Foreskin fibroblast (primary cell): Measurements from ENCODE around the gene OGN.

- RRBS: 17% methylated on average over 5 of the region's 9 CpGs
These were observed 211.1 kb downstream of the GADD45G start for GRCh38 chr9:89815874-89816339.

GRCh38 chr9:89872762-89873368, 268.1 kb downstream of the GADD45G start:
- RRBS: no CpG with 5 or more reads among the region's 11 CpGs

DNA sequence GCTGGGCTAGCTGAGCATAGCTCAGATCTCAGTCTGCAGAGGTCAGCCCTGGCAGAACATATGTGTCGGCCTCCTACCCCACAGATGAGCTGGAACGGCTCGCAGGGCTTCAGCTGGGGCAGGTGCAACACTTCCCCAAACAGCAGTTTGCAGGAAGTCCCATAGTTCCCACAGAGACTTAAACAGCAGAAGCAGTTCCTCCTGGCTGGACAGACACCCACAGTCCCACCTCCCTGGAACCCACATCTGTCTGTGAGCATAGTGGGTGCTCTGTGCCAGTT, 404.6 kb downstream of the GADD45G start:
- RRBS: no CpG with 5 or more reads among the region's 3 CpGs

- RRBS: no CpG with 5 or more reads among the region's 3 CpGs
These were observed 484.3 kb downstream of the GADD45G start for GRCh38 chr9:90089154-90089495.

GRCh38 chr9:90095704-90096203, 490.9 kb downstream of the GADD45G start:
- RRBS: no CpG with 5 or more reads among the region's 11 CpGs

DNA sequence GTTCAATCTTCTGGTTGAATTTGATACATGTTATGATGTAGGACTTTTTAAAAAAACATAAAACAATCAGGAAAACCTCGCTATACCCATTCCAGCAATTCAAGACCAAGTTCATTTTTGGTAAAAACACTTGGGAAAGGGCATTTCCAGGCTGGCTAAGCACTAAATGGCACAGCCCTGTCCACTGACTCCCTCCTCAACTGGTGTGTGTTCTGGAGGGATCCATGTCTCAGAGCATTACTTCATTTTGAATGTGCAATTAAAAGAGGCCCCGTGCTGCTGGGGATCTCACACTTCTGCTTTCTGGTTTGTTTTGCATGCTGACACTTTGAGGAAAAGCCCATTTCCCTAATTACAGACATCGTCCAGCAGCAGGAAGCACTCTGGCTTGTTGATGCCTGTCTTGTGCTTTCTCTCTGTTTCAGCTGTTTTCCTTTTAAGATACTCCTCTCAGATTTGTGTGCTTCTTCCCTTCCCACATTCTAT, 25.5 kb downstream of the SYK start:
- RRBS: no CpG with 5 or more reads among the region's 3 CpGs

- RRBS: no CpG with 5 or more reads among the region's 9 CpGs
These were observed 141.0 kb downstream of the SYK start for GRCh38 chr9:90942554-90943086.

- RRBS: no CpG with 5 or more reads among the region's 7 CpGs
These were observed 167.8 kb downstream of the AUH start for GRCh38 chr9:91194015-91194123.

- RRBS: no CpG with 5 or more reads among the region's 1 CpG
These were observed 63.3 kb downstream of the AUH start for GRCh38 chr9:91298419-91298913.

GRCh38 chr9:91423944-91424912, 596 bp upstream of the NFIL3 start:
- RRBS: 2% methylated on average over 43 of the region's 112 CpGs

- RRBS: no CpG with 5 or more reads among the region's 8 CpGs
These were observed 144.0 kb upstream of the NFIL3 start for GRCh38 chr9:91567669-91568080.

- RRBS: 1% methylated on average over 40 of the region's 65 CpGs
These were observed 443 bp downstream of the ROR2 start for GRCh38 chr9:91949522-91950048.

DNA sequence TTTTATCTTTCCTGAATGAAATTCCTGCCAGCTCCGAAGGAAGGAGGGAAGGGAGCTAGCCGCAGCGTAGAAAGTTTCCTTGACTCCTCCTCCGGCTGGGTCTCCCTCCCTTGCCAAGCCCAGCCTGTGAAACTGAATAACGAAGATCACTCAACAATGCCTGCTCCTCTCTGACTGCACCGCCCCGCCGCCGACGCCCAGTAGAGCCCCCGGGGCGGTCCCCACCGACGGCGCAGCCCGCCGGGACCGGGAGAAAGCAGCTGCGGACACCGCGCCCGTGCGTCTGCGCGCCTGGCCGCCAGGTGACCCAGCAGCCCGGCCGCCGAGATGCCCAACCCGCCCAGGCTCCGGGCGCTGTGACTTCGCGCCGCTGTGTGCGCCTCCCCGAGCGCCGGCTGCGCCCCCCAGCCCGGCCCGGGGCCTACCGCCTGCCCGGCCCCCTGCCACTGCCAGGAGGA, 25.9 kb upstream of the SPTLC1 start:
- RRBS: 1% methylated on average over 25 of the region's 44 CpGs

DNA sequence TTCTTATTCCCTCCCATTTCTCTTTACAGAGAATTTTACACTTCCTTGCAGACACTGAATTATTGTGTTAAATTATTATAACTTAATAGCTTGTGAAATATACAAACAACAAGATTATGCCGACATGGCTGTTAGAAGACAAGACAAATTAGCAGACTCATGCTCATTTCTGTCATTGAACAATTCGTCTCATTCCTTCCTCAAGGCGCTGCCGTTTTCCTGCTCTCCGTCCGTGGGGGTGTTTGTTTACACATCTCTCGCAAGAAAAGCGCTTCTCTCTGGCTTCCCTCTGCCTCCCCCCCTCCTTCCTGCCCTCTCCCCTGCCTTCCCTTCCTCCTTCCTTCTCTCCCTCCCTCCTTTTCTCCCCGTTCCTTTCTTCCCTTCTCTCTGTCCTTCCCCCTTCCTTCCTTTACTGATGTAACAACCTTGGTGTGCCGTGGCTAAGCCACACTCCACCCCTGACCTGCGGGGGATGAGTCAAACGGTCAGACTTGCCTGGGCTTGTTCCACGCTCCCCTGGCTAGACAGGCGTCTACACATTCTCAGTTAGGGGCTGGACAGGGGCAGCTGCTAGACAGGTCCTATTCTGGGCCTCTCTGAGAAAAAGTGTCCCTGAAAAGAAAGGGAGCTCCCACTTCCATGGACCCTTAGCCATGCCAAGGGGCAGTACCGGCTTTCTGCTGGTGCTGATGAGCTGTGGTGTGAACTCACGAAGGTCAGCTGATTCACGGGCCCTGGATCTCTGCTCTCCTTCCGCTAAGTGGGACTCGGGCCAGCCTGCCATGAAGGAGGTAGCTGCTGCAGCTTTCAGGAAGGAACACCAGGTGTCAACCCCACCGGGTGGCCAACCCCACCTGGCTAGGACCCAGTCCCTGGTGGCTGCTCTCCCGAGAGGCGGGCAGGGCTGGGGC, 32.0 kb upstream of the SPTLC1 start:
- RRBS: no CpG with 5 or more reads among the region's 22 CpGs

DNA sequence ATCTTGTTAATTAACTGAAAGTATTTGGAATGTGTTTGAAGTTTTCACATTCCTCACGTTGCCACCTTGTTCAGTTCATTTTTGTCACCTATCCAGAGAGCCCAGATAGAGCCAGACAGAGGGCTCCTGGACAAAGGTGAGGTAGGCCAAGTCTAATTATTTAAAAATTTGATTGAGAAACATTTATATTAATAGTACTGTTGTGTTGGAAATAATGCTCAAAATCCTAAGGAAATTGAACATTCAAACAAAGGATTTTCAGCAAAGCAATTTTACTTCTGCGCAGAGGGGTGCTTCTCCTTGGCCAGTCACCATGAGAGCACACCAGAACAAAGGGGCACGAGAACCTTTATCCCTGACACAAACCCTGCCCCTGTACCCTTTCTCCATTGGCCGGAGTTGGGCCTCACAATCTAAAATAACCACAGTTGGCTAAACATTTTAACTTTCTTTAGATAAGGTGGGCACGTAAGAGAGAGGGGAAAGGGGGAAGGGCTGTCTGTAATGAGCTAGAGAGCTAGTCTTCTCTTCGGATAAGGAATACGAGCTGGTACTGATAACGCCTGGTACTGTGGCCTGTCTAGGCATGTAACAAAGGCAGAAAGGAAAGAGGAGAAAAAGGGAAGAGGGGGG, 1.6 kb upstream of the IARS1 start:
- RRBS: no CpG with 5 or more reads among the region's 8 CpGs

DNA sequence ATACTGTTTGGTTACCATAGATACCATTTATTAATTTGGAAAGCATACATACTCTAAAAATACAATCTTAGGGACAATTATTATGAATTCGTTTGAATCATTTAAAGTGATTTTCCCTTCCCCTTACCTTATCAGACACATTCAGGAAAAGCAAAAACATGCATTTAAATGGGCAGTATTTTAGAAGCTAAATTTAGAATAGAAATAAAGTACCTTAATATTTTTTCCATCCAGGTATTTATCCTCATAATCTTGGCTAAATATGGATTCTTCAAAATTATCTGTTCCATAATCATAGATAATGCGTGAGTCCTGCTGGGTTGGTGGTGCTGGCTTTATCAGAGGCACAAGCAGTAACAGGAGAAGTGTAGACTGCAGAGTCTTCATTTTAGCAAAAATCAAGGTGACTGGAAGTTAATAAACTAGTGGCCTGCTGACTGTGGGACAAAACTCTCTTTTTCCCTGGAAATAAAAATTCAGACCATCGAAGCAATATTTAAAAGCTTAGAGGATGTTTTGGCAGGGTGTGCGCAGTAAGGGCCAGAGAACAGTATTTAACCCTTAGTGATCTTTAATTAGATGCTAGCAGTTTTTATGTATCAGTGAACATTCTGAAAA, 1.2 kb downstream of the OGN start:
- RRBS: no CpG with 5 or more reads among the region's 4 CpGs

DNA sequence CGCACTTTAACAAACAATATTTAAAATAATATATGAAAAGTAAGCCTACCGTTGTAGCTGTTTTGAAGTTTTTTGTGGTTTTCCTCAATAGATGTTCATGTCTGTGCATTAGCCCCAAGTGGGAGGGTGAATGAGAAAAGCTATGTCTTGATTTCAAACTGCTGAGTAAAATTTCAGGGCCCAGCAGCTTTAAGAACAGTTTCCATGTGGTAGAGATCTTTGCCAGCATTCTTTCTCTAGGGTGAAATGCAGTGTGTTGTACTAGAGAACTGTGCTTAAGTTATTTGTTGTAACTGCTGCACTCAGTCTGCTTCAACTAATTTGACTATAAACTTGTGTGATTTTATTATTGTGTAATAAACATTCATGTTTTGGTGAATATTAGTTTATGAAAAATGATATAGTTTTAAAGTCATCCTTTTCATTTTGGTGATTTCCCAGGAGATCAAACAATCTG, at the start of gene OGN:
Gene OGN, minus strand, starts transcription at position 132 of the 457 bp plus-strand sequence.
- RRBS: no CpG with 5 or more reads among the region's 2 CpGs

DNA sequence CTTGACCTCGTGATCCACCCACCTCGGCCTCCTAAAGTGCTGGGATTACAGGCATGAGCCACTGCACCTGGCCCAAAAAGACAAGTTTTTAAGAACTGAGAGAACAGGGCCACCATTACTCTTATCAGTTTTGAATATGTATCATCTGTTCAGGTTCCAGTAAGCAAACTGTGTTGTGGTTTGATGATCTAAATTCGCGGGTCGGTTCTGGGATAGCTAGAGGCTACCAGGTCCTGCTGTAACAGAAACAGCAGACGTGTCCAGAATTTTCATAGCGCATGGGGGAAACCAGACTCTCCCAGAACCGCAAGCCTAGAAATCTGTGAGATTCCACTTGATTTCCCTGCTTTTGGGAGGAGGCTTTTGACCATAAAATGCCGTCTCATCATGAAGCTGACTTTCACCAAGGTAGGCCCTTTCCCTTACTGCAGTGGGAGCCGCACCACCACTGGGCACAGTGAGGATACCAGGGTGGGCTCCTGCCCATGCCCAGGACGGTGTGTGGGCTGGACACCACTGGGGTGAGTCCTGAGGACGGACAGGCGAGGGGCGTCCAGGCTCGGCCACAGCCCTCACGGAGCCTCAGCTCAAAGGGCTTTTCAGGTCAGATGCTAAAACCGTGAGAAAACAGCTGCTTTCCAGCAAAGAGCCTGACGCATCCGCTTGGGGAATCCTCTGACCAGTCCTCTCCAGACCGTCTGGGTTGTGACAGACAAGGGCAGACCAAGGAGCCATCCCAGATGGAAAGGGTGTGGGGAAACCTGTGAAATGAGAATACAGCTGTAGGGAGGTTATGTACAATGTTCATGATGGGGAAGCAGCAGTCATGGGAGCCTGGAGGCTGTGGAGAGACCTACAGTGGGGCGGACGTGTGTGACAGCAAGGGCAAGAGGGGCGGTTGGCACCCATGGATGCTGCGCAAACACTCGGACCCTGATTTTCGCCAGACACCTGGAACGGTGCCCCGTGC, 59.4 kb downstream of the IPPK start:
- RRBS: no CpG with 5 or more reads among the region's 28 CpGs

- RRBS: no CpG with 5 or more reads among the region's 7 CpGs
These were observed 4.4 kb downstream of the BICD2 start for GRCh38 chr9:92760200-92760633.

GRCh38 chr9:92770028-92770415, 5.4 kb upstream of the BICD2 start:
- RRBS: no CpG with 5 or more reads among the region's 2 CpGs